Vermiform appendix (tissue), 1 donor: ENCODE results near the genes HOMEZ, PPP1R3E and ZFHX2.

- PRO-cap: no peak
Observed at GRCh38 chr14:23056521-23056720, 899 bp downstream of the CDH24 start.

GRCh38 chr14:23094446-23094944 lies 441 bp downstream of the ACIN1 start:
- PRO-cap: bidirectional peak, plus-strand start at chr14:23094696, minus-strand start at chr14:23094615

DNA sequence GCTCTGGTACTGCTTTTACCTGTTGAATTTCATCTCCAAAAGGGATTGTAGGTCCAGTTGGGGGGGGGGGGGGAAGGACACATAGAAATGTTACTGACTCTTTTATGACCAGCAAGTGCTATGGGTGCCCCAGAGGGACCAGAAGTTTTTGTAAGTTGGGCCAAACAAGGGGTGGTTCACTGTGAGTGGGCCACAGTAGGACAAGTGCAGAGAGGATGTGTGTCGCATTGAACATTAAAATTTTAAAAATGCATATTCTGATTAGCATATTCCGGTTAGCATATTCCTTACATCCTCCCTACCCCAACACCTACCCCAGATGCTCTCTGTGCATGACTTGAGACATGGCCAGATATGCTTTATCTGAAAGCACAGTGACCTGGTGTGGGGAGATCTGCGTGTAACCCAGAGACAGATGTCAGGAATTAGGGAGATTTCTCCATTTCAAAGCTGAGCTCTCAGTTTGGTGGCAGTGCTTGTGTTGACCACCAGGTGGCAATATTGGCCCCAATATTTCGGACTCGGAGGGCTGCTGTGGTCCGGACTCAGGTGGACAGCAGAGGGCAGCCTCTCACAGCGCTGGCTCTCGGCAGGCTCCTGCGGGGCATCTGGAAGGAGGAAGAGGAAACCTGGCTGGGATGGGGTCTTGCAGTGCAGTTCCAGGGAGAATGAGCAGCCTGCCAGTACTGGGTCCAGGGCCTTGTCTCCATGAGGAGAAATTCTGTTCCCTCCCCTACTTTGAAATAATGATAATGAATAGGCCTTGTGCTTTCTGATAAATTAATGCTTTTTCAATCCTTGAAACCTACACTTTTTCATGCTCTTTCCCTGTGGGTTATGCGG lies 1.6 kb upstream of the CEBPE start:
- PRO-cap: no peak

- PRO-cap: no peak
Observed at GRCh38 chr14:23137960-23138689, 19.1 kb upstream of the CEBPE start.

DNA sequence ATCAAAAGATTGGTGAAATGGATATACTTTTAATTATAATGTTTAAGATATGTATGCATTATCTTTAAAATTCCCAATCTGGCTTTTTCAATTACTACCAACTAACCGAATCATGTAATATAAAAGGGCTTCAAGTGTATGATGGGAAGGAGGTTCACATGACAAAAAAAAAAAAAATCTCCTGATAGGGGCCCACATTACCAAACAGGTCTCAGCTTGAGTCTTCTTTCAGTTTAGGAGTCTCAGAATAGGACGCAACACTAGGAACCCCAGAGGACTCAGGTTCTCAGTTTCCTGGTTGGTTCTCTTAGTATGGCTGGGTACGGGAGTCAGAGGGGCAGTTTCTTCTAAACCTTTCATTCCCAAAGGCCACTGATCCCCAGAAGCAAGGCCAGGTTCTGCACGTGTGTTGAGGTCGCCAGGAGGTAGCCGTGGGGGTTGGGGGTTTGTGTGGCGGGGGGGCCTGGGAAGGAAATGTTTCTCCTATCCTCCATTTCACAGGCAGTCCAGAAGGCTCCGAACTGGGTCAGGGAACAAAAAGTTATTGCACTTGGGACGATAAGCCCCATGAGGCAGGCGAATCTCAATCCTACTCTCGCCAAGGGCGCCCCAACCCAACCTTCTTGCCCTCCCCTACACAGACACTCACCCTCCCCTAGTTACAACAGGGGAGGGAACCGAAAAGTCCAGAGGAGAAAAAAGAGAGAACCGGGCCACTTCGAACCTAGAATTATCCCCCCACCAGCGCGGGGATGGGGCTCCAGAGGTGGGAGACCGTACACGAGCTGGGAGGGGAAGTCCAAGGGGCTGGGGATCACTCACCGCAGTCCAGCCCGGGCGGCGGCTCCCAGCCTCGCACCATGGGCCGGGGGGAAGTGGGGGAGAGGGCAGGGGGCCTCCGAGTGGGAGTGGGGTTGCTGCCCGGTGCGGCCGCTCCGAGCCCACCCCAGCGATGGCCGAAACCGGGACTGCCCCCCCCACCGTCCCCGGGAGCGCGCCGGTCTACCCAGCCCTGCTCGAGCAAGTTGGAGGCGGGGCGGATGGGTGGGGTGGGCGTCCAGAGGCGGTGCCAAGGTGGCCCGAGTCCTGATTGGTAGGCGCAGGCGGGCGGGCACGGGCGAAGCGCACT lies at the start of gene HOMEZ:
Gene HOMEZ (minus strand): TSS at position 1,042 of the 1,129 bp plus-strand sequence.
- PRO-cap: unidirectional peak, plus-strand start at position 236 of the sequence; bidirectional peak, plus-strand start outside the sequence, minus-strand start at position 1,004 of the sequence

GRCh38 chr14:23299964-23300996 lies 2.4 kb downstream of the PPP1R3E start:
- PRO-cap: no peak

- PRO-cap: bidirectional peak, plus-strand start at chr14:23303003, minus-strand start at chr14:23302781
Observed at GRCh38 chr14:23302593-23303210, at the start of gene PPP1R3E. Gene PPP1R3E, minus strand, starts transcription at chr14:23302859.

GRCh38 chr14:23409300-23409891 lies 1.3 kb upstream of the MYH6 start:
- PRO-cap: no peak

DNA sequence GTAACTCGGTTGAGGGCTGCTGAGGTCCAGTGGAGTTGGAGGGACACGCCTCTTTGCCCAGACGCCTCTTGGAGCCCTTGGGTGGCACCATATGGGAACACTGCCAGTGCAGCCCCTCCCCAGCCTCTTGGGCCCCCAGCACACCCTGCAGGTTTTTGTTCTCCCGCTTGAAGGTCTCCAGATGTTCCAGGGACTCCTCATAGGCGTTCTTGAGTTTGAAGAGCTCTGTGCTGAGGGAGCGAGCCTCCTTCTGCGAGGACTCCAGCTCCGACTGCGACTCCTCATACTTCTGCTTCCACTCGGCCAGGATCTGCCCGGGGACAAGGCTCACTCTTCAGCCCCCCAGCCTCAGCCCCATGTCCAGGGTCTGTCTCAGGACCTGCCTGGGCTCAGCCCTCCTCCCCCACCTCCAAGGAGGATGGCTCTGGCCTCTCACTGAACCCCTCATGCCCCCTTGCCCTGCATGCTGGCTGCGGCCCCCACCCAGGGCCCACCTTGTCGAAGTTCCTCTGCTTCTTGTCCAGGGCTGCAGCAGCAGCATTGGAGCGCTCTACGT lies 9.0 kb upstream of the MYH6 start:
- PRO-cap: no peak

GRCh38 chr14:23430312-23431161 lies 4.9 kb downstream of the MYH7 start:
- PRO-cap: no peak

- PRO-cap: no peak
Observed at GRCh38 chr14:23443336-23443861, 7.9 kb upstream of the MYH7 start.

DNA sequence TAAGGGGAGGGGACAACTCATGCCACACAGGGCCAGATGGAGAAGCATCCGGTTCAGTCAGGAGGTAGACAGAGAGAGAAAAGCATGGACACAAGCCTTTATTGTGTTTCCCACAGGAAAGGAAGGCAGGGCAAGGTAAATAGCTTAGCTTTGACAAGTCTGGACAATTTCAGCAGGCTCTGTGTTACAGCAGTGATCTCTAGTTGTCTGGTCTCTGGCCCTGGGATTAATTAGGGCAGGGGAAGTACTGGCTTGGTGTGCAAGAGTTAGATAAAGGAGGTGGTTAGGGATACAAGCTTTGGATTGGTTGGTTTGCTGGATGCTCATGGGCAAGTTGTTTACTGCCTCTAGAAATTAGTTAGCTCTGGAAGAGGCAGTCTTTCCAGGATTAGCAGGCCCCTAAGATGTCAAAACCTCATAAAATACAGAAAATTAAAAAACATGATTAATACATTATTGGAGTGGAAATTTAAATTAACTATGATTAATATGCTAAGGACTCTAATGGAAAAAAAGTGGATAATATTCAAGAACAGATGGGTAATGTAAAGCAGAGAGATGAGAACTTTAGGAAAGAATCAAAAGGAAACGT lies 15.0 kb upstream of the NGDN start:
- PRO-cap: no peak

- PRO-cap: bidirectional peak, plus-strand start at chr14:23551133, minus-strand start at chr14:23551034
Observed at GRCh38 chr14:23550963-23552010, at the start of gene ZFHX2. Gene ZFHX2, minus strand, starts transcription at chr14:23551765.

- PRO-cap: no peak
Observed at GRCh38 chr14:23640378-23640985, 4.3 kb downstream of the DHRS2 start.

- PRO-cap: unidirectional peak, minus-strand start at chr14:23935332
Observed at GRCh38 chr14:23935188-23935509, 18.4 kb upstream of the DHRS4 start.

DNA sequence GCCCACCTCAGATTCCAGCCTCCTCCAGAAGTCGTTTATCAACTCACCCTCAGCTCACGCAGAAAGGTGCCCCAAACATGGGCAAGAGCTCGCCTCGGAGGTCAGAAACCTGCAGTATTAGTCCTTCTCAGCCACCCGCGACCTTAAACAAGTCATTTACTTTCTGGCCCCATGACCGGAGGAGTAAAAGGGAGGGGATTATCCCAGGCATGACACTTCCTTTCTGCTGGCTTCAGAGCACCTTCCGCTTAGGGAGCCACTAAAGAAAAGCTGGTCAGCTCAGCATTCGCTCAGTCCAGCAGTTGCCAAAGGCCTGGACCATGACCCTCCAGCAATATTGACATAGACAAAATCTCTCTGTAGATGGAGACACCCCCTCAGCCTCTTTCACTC lies 4.3 kb upstream of the CPNE6 start:
- PRO-cap: no peak

DNA sequence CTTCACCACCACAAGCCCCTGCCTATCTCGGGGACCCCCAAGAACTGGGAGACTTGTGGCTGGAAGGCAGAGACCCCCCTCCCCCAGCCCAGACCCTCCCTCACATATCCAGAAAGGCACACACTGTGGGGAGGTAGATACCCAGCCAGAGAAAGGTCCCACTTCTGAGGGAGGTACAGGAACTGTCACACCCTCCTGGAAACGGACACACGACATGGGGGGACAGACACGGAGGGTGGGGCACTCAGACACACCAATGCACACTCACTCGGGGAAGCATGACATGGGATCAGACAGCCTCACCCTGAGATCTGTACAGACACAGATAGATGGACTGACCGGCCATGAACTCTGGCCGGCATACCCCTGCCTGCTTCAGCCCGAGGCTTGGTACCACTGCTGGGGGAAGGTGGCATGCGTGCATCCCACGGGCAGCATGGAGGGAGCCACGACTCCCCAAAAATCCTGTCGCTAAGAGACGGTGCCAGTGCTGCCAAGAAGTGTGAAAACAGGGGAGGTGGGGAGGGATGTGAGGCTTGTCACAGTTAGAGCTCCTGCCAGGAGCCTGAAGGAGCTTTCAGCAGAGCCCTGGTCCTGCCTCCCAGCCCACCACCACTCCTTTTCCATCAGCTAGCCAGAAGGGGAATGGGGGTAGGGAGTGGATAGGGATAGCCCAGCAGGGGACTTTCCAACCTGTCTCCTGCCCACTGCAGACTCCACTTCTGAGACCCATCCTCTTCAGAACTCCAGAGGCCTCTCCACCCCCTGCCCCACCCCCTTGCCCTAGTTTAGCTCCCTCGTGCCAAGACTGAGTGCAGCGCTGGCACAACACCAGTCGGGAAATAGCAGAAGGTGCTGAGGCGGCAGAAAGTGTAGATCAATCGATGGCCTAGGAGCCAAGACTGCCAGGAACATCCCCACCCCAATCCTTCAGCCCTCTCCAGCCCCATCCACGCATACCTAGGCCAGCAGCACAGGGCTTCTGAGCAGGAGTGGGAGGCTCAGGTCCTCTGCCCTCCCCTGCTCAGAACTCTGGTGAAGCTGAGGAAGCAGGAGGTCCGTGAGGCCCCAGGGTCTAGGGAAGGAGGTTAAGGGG lies 737 bp downstream of the CPNE6 start:
- PRO-cap: no peak

DNA sequence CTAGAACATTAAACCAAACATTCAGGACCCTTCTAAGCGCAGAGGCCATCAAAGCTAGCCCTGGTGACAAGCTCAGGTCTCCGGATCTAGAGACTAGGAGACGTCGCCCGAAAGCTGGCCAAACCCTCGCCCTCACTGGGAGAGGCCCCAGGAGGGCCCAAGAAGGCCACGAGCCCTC lies 1.0 kb upstream of the DCAF11 start:
- PRO-cap: no peak

DNA sequence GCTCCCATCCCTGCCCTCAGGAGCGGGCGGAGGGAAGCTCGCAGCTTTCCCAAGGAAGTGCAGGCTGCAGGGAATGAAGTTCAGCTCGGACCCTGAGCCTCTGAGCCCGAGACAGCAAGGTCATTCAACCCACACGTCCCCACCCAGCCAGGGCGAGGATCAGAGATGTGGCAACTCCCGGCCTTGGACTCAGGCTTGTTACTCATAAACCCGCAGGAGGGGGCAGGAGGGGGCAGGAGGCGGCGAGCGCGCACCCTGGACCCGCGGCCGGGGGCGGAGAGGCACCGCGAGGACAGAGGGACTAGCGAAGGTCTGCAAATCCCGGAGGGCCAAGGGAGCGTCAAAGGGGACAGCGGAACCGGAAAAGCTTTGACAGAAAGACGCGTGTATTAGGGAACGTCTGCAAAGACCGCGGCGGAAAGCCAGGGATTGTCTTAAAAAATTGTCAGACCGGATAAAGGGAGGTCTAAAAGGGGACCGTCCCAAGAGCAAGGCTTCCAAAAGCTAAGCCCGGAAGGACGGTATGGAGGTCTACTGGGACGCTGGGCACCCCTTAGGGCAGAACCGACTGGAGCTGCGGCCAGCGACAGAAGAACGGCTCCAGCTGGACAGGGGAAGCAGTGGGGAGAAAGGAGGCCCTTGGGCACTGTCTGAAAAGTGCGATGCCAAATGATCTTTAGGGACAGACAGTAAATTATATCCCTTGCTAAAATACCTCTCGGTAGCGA lies 593 bp upstream of the DCAF11 start:
- PRO-cap: bidirectional peak, plus-strand start at position 266 of the sequence, minus-strand start at position 371 of the sequence

DNA sequence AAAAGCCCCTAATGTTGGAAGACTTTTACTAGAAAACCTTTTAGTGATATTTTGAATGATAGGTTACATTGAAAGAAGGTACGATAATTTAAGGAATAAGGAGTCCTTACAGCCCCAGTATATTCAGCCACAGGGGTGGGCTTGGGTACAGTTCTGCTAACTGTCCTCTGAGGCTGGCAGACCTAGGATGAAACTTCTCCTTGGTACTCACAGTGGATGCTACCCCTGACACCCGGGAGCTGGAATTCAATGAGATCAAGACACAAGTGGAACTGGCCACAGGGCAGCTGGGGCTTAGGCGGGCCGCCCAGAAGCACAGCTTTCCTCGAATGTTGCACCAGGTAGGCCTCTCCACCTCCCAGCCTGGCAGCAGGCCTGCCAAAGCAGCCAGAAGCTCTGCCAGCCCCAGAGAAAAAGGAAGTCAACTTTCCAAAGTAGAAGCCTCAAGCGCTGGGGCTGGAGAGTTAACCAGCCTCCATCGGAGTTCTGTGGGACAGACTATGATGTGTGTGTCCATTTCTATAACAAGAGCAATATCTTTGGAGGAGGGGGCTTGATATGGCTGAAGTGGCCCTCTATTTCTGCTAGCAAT lies 2.4 kb upstream of the NRL start:
- PRO-cap: no peak